H7 (cell line): ENCODE measurements around a stretch of chr9.

DNA sequence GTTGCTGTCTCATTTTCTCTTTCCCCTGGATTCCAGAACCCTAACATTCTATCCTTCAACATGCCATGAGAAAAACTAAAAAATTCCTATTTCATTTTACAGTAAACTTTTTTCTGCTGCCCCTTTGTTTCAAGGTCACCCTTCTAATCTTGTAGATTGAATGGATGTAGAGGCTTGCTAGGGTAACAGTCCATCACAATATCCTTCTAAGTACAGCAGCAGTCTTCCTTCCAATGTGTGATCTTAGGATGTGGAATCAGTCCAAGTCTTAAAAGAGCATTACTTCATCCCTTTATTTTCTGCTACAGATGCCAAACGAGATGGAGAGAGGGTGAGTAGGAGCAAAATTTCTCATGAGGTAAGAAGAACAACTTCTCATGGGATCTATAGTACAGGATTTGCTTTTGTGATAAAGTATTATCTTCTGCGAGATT lies 745 bp upstream of the IL33 start:
- RAMPAGE, long total RNA: no peak

- RAMPAGE, long total RNA: no peak
These were observed 1.3 kb downstream of the IL33 start for GRCh38 chr9:6216906-6217258.

DNA sequence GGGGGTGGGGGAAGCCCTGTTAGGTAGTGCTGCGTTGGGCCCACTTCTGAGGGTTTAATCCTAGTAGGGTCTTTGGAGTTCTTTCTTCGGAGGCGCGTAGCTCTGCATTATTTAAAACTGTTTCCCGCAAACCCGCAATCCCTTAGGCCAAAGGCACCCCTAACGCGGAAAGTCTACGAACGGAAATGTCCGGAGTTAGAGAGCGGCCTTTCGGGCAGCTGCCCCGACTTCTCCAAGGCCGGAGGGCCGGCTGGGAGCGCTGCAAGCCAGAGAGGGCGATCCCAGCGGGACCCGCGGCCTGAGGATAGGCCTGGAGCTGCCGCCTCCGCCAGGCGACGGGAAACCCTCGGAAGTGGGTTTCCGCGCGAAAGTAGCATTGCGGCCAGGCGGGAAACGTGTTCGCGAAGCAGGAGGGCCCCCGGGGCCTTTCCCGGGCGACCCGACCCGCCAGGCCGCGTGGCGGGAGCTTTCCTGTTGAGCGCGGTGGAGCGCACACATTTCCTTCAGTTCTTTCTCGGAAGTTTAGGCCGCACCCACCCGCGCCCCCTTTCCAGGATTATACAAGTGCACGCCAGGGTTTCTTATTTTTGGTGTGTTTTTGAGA lies 630 bp upstream of the UHRF2 start:
- RAMPAGE, long total RNA: no peak

DNA sequence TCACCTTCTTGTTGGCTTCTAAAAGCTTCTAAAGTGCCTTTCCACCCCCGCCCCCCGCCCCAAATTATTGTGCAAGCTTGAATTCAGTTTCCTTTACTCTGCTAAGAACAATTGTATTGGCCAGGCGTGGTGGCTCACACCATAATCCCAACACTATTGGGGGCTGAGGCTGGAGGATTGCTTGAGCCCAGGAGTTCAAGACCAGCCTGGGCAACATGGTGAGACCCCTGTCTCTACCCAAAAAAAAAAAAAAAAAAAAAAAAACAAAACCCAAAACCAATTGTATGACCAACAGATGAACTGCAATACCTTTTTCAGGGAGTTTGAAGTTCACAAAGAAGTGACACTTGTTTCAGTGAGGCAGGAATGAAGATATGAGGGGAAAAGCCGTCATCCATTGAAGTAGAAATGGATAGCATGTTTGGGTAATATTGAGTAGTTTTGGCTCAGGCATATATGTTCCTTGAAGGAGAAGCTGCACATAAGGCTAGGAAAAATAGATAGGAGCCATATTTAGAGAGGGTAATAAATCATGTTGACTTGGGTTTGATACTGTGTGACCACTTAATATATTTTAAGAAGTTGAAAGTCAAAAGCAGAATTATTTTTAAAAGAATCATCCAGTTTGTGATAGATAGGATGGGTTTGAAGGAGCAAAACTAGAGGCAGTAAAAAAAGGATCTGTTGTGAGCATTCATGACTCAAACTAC lies 72.7 kb downstream of the UHRF2 start:
- RAMPAGE, long total RNA: no peak

- RAMPAGE, long total RNA: no peak
These were observed 26.0 kb upstream of the GLDC start for GRCh38 chr9:6671461-6671904.

- RAMPAGE, long total RNA: no peak
These were observed 174.9 kb upstream of the DMAC1 start for GRCh38 chr9:7974433-7974961.

DNA sequence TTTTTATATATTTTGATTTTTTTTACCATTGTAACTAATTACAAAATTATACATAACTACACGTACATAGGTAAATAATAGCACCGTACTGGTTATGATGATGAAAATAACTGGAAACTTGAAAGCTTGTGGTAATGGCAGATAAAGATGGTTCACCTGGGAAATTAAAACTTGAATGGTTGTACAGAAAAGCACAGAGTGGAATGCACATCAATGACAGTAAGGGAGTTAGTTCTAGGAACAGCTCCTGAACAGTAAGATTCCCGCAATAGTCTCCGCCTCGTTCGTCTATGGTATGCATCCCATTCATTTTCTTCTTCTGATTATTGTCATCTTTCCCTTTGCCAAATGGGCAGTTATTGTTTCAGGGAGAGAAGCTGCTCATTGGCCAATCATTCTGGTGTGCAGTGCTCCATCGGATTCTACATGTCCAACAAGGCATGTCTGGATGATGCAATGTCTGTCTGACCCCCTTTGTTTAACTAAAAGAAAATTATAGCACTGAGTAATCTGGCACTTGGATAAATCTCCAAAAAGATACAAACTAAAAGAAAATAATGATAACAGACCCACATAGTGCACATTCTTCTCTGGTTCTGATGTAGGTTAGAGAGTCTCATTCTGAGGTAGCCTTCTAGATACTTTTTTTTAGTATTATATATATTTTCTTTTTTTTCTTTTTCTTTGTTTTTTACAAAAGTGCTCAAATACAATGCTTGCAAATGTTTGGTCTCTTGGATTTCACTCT lies 515.6 kb upstream of the DMAC1 start:
- RAMPAGE, long total RNA: no peak

GRCh38 chr9:9441775-9442328 lies 1171.0 kb downstream of the PTPRD start:
- RAMPAGE, long total RNA: no peak

GRCh38 chr9:9799659-9799973 lies 813.2 kb downstream of the PTPRD start:
- RAMPAGE, long total RNA: no peak

DNA sequence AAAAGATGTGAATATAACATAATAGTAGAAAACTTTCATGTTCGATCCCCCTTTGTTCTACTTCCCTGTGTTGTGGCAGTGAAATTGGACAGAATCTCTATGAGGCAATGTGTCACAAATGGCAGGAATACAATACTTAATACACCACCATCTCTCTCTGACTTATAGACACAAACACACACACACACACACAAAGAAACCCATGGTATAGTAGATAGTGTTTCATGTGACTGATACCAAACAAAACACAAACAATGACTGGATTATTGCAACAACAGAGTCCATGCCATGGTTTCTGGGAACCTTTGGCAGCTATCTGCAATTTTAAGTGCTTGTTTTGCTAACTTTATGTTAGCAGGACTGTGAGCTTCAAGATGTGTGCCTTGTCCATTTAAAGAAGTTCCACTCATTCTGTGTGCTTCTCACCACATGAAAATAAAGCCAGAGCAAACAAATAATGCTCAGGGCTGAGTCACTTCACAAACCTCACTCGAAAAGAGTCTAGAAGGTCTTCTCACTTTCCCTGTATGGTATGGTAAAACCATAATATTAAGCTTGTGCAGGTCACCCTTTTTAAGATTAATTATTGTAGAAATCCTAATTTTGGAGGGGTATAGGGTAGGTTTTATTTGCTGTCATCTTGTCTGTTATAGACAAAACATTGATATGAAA lies 15.0 kb upstream of the LURAP1L start:
- RAMPAGE, long total RNA: no peak

DNA sequence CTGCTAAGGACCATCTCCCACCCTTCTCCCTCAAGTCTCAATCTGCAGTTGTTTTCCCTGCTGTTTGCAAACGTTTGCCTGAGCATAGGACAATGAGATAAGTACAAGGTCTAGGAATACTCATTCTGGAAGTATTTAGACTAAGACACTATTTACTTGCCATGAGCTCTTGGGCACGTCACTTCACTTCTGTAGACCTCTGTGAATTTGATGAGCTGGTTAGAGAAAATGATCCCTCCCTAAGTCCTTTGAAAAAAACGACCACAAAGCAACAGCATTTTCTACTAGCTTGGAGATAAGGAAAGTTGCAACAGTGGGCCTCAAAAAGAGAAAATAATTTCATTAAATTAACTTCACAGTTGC lies 1.9 kb downstream of the LURAP1L start:
- RAMPAGE, long total RNA: no peak

GRCh38 chr9:12934406-12934743 lies 159.6 kb downstream of the LURAP1L start:
- RAMPAGE, long total RNA: no peak

- RAMPAGE, long total RNA: no peak
These were observed 196.1 kb downstream of the MPDZ start for GRCh38 chr9:13083375-13083834.

DNA sequence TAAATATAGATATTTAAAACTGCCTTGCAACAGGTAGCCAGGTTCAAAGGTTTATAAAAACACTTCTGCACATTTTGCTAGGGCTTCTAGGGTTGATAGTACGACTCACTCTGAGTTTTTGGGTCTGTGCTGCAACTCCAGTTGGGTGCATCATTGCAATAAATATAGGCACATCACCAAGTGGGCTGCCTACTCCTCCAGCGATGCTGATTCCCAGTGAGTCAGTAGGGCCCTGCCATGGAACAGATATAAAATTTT lies 167.6 kb downstream of the MPDZ start:
- RAMPAGE, long total RNA: no peak

DNA sequence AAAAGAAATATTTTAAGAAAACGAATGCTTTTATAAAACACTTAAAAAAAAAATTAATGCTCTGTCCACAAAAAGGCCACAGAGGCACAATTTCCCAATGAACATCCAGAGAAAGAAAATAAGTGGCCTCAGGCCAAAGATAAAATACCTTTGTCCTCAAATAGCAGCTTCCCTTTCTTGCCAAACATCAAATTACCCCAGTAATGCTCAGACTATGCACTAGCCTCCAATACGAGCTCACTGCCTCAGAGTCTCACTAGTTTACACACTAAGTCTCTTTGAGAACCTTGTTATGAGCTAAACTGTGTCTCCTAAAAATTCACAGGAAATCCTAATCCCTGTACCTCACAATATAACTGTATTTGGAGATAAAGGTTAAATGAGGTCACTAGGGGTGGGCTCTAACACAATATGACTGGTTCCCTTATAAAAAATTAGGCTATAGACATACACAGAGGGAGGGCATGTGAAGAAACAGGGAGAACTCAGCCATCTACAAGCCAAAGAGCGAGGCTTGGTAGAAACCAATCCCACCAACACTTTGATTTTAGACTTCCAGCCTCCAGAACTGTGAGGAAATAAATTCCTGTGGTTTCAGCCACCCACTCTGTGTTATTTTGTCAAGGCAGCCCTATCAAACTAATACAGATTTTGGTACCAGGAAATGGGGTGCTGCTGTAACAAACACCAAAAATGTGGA lies 4.5 kb downstream of the MPDZ start:
- RAMPAGE, long total RNA: no peak

DNA sequence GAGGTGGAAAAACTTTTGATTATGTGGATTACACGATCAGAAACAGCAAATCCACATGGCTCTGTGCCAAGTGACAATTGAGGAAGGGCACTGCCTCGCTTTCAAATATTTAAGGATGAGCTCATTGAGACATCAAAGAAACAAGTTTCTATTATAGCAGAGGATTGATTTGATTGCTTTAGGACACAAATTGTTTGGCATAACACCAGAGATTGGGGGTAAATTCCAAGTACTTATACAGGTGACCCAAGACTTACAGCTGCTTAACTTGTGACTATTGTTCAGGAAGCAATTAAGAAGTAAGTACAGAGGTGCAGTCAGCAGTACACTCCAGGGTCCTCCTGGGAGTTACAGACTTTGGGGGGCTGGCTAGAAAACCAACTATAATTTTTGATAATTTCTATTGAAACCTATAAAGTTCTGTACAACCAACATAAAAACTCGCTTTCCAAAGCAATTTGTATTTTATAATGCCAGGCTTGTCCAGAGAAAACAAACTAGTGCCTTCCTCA lies 209.7 kb upstream of the MPDZ start:
- RAMPAGE, long total RNA: no peak

DNA sequence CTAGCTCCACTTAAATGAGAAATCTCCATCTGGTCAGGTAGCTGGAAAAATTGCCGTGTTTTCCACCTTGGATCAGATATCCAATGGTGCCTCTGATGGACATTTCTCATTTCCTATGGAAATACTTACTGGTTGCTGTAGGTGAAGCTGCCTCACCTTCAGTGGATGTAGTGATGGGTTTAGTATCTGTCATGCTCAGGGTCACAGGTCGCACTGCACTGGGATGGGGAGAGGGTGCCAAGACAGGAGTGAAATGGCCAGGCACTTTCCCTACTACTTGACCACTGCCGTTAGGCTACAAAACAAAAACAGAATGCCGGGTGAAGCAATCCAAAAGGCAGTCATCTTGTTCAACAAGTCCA lies 197.9 kb downstream of the NFIB start:
- RAMPAGE, long total RNA: no peak

- RAMPAGE, long total RNA: no peak
These were observed 91.7 kb downstream of the NFIB start for GRCh38 chr9:14222062-14222758.

DNA sequence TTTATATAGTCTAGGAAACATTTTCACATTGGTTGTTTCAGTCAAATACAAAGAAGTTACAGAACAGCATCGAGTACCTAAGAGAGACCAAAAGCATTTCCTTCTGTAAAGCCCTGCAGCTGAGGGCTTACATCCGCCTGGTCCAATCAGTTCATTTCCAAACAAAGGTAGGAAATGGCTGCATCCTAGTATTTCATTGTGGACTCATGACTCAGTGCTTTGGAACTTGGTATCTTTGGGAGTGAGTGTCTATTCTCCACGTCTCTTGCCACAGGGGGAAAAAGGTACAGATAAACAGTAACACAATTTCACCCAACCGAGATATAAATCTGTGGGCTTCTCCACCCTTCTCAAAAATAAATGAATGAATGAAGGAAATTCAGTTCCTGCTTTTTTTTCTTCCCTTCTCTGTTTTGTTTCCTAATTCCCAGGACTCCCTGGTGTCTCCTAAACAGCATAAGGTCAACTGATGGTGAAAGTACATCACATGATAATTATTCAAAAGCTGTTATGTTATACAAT lies 75.4 kb downstream of the NFIB start:
- RAMPAGE, long total RNA: no peak

DNA sequence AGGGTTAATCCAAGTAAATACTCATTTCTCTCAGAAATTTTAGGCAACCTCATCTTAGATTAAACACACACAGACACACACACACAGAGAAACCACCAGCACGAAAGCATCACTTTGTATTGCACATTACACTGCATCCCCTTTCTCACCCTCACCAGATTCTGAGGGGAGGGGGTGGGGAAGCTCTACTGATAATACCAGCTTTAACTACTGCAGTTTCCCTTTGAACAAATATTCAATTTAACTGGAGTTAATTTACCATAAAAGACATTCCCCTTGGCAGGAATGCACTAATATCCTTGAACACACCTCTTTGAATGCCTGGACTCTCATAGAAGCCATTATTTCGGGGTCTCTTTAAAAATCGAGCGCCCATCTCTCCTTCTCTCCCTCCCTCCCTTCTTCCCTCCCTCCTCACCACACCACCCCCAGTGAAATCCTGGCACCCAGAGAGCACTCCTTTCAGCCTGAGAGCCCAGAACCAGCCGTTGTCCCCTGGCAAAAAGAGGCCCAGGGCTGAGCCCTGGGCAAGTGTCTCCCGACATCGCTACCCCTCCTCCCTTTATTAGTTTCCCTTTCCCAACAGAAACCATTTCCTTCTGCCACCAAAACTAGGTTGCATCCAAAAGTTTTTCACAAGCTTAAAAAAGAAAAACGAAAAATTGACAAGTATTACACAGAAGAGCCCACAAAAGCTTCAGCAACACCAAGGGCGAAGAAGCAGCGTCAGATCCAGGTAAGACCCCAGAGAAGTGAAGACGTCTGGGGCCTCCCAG lies 2.9 kb upstream of the NFIB start:
- RAMPAGE, long total RNA: no peak